A549 (cell line): ENCODE measurements around a stretch of chr3.

DNA sequence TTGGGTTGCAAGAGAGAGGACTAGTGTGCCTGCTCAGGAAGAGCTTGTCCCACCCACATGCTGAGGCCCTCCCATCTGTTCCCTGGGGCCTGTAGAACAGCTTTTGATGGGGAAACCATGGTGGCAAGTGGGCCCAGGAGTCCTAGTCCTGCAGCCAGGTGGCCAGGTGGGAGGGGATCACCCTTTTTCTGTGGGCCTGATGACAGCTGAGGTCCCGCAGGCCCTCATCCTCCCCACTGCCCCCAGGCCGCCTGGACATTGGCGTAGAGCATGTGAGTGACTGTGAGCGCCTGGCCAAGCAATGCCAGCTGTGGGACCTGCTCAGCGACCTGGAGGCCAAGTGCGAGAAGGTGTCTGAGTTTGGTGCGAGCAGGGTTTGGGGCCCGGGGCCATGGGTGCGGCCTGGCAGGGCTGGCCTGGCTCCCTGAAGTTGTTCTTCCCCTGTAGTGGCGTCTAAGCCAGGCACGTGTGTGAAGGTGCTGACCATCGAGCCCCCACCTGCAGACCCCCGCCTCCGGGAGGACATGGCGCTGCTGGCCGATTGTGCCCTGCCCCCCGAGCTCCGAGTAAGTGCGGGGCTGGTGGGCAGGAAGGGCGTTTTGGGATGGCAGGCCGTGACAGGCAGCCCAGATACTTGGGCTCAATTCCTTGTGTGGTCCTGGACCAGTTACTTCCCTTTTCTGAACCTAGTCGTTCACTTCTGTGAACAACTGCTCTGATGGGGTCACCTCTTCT, 4.1 kb downstream of the ABTB1 start:
- PRO-cap, result no peak
CAGE:
- cytosol, long polyA plus RNA, result no peak
- long polyA plus RNA, result no peak
- nucleus, long polyA plus RNA, result no peak

GRCh38 chr3:127697868-127698331, 25.1 kb downstream of the ABTB1 start:
- PRO-cap, result no peak
CAGE:
- cytosol, long polyA plus RNA, result no peak
- long polyA plus RNA, result no peak
- nucleus, long polyA plus RNA, result no peak

DNA sequence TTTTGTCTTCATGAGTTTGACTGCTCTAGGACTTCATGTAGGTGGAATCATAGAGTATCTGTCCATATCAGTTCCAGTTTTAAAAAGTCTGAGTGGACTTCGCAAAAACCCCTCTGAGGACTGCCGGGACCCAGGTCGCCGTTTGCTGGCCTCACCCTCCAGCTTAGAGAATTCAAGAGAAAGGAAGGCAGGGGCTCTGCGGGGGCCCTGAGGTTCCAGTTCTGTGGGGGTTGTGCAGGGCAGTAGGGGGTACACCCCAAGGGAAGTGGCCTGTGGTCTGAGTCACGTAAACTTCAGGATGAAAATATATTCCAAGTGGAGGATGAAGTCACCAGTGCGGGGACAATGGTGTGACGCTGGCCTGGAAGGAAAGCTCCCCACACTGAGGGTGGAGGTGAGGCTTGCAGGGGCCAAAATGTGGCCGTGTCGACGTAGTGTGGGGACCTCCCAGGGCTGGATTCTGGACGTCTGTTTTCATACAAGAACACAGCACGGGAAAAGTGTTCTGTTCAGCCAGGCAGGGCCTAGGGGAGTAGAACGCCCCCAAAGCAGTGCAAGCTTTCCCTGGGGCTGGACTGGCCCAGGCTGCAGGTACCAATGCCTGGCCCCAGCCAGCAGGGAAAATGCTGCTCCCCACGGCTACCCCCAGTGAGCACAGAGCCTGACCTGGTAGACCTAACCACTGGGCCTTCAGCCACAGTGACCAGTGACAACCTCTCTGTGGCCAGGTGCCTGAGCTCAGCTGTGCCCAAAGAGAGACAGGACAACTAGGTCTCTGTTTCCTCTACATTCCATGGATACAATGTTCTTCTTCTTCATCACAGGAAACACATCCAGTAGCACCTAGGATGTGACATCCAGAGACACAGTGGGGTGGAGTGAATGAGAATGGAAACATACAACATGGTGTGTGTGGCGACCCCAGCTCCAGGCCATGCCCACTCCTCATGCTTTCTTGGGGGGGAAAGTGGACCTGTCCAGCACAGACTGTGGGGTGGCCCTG, 67.9 kb downstream of the ABTB1 start:
- PRO-cap, result no peak
CAGE:
- cytosol, long polyA plus RNA, result no peak
- long polyA plus RNA, result no peak
- nucleus, long polyA plus RNA, result no peak

- PRO-cap, result no peak
CAGE:
- cytosol, long polyA plus RNA, result no peak
- long polyA plus RNA, result no peak
- nucleus, long polyA plus RNA, result no peak
Observed at GRCh38 chr3:127746256-127747545, 73.9 kb downstream of the ABTB1 start.

- PRO-cap, result no peak
CAGE:
- cytosol, long polyA plus RNA, result no peak
- long polyA plus RNA, result no peak
- nucleus, long polyA plus RNA, result no peak
Observed at GRCh38 chr3:127770957-127771560, 51.3 kb downstream of the MGLL start.

DNA sequence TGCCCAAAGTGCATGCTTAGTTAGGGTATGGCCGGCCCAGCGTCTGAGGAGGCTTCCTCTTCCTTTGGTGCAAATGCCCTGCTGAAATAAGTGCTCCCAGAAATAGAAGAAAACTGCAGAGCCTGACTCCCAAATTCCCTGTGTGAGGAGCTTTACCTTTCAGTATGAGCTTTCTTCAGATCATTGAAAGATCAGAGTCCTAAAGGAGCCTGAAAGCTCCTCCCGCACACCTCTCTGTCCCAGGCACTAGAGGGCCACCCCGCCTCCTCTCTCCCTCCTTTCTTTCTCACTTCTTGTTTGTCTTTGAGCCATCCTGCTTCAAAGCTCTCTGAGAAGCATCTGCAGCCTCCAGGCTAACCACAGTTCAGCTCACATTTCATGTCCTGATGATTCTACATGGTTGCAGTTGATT, 31.3 kb downstream of the MGLL start:
- PRO-cap, result no peak
CAGE:
- cytosol, long polyA plus RNA, result no peak
- long polyA plus RNA, result no peak
- nucleus, long polyA plus RNA, result no peak

DNA sequence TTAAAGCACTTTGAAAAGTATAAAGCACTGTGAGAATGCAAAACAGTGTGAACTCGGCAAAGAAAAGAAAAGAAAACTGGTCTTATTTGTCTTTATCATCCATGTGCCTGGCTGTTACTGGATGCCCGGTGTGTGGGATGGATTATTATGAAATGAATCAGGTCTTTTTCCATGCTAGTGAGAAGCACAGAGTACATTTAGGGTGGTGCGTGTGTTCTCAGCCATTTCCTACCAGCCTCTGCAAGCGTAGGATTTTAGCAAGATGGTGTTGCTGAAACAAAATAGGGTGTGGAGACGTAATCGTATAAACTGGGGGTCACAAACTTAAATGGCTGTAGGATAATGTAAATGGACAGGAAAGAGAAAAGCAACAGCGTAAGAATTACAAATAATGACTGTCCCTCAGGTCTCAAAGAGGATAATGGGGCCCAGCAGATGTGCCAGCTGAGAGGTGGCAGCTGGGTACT, 1.1 kb downstream of the KBTBD12 start:
- PRO-cap, result no peak
CAGE:
- cytosol, long polyA plus RNA, result no peak
- long polyA plus RNA, result no peak
- nucleus, long polyA plus RNA, result no peak

DNA sequence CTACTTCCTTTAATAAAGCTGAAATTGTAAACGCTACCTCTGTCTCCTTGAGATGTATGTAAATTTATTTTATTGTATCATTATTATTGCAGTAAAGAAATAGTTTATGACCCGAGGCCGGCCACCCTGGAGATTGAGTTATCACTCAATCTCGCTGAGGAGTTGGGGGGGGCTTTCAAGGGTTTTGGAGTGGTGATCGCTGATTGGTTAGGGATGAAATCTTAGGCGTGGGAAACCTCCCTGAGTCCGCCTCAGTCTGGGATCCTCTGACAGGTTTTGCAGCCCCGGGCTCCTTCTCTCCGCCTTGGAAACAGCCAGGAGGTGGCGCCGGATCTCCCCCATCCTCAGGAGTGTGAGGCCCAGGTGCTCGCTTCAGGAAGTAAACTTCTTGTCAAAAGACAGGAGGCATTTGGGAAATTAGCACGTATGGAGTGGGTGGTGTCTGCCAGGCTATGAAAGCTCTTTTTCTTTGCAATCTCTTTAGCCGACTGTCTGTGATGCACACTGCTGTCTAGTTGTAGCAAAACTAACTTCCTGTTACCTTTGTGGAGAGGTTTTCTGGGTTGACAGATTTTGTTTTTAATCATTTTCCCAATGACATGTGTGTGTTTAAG, 41.1 kb upstream of the SEC61A1 start:
- PRO-cap, result no peak
CAGE:
- cytosol, long polyA plus RNA, result no peak
- long polyA plus RNA, result no peak
- nucleus, long polyA plus RNA, result no peak

- PRO-cap, result no peak
CAGE:
- cytosol, long polyA plus RNA, result no peak
- long polyA plus RNA, result no peak
- nucleus, long polyA plus RNA, result no peak
Observed at GRCh38 chr3:128076264-128076642, 24.0 kb downstream of the SEC61A1 start.

DNA sequence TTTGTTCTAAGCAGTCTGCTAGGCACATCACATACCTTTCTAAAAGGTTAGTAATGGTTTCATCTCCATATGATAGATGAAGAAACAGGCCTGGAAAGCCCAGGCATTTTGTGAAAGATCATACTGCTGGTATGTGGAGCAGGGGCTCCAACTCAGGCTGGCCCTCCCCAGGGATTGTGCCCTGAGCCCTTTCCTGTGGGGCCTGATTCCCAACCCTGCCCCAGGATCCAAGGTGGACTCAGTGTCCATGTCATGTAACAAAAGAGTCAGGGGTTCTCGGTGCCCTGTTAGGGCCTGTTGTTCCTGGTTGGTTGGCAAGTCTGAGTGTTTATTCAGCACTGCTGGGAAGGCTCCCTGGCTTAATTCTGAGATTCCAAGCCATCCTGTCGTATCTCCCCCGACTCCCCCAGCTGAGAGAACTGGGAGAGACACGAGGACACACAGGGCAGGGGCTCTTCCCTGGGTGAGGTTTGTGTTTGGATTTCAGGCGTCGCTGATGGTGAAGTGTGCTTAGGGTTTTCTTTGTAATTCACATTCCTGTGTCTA, 78.2 kb downstream of the EEFSEC start:
- PRO-cap, result no peak
CAGE:
- cytosol, long polyA plus RNA, result no peak
- long polyA plus RNA, result no peak
- nucleus, long polyA plus RNA, result no peak

- PRO-cap, result no peak
CAGE:
- cytosol, long polyA plus RNA, result no peak
- long polyA plus RNA, result no peak
- nucleus, long polyA plus RNA, result no peak
Observed at GRCh38 chr3:128282606-128283088, 129.4 kb downstream of the EEFSEC start.

DNA sequence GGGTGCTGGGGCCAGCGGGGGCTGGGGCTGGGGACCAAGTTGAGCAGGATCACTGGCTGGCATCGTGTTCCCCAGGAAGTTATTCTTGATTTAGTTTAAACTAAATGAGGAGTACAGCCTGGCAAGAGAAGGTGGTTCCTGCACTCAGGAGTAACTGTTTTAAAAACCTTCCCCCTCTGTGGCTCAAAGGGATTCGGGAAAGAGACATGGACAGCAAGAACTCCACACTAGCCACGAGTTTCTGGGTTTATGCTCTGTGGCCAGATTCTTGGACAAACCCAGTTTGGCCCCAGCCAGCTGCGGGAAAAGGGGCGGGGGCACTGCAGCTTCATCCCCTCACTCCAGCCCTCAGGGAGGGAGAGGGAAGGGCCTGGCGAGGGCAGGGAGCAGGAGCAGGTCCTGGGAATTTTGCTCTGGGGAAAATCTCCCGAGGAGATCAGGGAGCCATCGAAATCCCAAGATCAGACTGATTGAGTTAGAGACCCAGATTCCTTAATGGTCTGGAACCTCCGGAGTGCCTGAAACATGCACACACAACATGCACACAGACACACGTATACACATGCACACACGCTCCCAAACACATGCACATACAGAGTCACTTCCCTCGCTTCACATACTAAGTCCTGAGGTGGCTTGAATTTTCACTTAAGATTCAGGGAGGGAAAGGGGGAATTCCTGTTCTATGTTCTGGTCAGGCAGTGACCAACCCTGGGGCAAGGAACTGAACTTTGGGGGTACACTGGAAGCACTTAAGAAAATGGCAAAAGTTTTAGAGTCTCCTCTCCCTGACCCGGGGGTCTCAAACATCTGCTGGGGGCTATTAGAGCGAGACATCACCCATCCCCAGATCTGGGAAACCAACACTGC, 8.0 kb downstream of the GATA2 start:
- PRO-cap, result no peak
CAGE:
- cytosol, long polyA plus RNA, result no peak
- long polyA plus RNA, result no peak
- nucleus, long polyA plus RNA, result no peak

GRCh38 chr3:128547248-128548084, 54.5 kb upstream of the GATA2 start:
- PRO-cap, result no peak
CAGE:
- cytosol, long polyA plus RNA, result no peak
- long polyA plus RNA, result no peak
- nucleus, long polyA plus RNA, result no peak

GRCh38 chr3:128584106-128584893, 66.3 kb downstream of the RPN1 start:
- PRO-cap, result unidirectional peak, plus-strand start at chr3:128584641
CAGE:
- cytosol, long polyA plus RNA, result no peak
- long polyA plus RNA, result no peak
- nucleus, long polyA plus RNA, result no peak

GRCh38 chr3:128681497-128681806, 30.8 kb upstream of the RPN1 start:
- PRO-cap, result no peak
CAGE:
- cytosol, long polyA plus RNA, result no peak
- long polyA plus RNA, result no peak
- nucleus, long polyA plus RNA, result no peak

- PRO-cap, result no peak
CAGE:
- cytosol, long polyA plus RNA, result no peak
- long polyA plus RNA, result no peak
- nucleus, long polyA plus RNA, result no peak
Observed at GRCh38 chr3:128751932-128752486, 26.0 kb downstream of the RAB7A start.

DNA sequence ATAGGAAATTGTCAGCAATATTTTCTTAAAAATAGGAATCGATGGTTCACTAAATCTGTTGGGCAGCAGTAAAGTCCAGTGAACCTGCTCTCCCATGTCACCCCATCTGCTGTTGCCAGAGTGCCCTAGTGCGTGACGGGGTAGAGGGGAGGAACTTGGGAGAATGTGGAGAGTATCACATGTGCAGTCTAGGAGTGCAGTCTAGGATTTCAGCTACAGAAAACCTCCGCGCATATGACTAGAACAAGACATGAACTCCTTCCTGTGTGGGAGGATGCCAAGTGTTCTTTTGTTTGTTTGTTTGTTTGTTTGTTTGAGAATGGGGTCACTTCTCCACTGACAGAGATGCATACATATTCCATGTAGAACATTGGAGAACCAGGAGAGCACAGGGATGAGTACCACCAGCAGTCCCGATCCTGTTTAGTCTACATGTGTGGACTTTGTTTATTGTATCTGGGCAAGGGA, 74.6 kb upstream of the ACAD9 start:
- PRO-cap, result no peak
CAGE:
- cytosol, long polyA plus RNA, result no peak
- long polyA plus RNA, result no peak
- nucleus, long polyA plus RNA, result no peak

DNA sequence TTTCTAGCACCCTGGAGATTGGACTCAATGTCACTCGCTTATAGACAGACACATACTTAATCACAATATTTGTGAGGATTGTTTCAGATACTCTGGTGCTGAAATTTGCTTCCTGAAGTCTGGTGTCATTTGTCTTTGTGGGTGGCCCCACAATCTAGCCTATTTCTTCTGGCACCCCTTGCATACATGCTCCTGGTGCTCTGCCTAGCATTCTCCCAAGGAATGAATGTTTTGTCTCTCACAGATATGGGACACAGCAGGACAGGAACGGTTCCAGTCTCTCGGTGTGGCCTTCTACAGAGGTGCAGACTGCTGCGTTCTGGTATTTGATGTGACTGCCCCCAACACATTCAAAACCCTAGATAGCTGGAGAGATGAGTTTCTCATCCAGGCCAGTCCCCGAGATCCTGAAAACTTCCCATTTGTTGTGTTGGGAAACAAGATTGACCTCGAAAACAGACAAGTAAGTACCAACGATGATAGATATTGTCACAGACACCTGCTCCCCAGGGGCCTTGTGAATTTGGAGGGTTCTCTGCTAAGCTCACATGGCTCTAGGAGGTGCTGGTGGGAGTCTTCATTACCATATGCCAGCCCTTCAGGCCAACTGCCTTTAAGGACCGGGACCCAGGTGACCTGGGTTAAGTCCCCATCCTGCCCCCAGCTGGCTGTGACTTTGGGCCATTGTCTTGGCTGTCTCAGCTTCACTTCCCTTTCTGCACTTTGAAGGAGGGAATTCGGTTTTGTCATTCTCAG, 73.1 kb upstream of the ACAD9 start:
- PRO-cap, result no peak
CAGE:
- cytosol, long polyA plus RNA, result no peak
- long polyA plus RNA, result no peak
- nucleus, long polyA plus RNA, result no peak

GRCh38 chr3:128922679-128923649, 43.5 kb downstream of the ACAD9 start:
- PRO-cap, result no peak
CAGE:
- cytosol, long polyA plus RNA, result no peak
- long polyA plus RNA, result no peak
- nucleus, long polyA plus RNA, result no peak

DNA sequence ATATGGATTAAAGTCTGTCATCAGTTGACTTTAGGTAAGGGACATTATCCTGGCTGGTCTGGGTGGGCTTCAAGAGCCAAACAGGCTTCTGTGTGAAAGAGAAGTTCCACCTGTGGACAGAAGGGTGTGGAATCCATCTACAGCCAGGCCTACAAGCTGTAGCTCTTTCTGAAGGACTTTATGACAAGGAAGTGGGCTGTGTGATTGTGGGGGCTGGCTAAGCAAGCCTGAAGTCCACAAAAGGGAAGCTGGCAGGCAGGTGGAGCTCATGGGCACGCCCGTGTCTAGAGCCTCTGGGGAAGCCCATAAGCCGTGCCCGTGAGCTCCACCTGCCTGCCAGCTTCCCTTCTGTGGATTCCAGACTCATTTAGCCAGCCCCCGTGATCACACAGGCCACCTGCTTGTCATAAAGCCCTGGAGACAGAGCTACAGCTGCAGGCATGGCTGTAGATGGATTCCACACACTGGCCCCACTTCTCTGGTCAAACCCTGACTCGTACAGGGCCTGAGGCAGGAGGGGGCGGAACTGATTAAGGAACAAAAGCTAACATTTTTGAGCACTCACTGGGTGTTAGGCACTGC, 15.2 kb downstream of the EFCC1 start:
- PRO-cap, result no peak
CAGE:
- cytosol, long polyA plus RNA, result no peak
- long polyA plus RNA, result no peak
- nucleus, long polyA plus RNA, result no peak